Thoracic aorta (tissue), 1 donor: ENCODE results near the genes GRIN1 and LRRC26.

GRCh38 chr9:137028631-137029012, 585 bp upstream of the ABCA2 start:
- RAMPAGE, long total RNA: no peak

- RAMPAGE, long total RNA: no peak
These were observed 2.1 kb upstream of the FUT7 start for GRCh38 chr9:137033875-137034518.

DNA sequence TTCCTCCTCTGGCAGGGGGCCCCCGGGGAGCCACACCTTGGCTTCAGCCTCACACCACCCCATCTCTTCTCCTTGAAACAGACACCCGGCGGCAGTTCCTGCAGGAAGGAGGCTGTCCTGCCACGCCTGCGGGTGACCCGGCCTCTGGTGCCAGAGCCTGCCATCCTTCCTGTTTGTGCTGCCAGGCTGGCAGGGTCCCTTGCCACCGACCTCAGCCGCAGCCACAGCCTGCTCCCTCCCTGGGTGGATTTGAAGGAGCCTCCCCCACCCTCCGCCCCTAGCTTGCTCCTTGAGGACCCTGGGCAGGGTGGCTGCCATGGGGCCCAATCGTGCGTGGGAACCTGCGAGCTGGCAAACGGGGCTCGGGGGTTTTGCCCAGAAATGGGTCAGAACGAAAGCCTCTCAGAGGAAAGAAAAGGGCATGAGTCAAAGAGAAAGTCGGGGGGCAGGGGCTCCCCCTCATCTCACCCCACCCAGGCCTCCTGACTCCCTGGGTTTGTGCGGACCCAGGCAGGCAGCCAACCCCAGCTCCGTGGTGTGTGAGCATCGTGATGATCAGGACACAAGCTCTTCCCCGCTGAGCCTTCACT, 2.8 kb upstream of the FUT7 start:
- RAMPAGE, long total RNA: no peak

DNA sequence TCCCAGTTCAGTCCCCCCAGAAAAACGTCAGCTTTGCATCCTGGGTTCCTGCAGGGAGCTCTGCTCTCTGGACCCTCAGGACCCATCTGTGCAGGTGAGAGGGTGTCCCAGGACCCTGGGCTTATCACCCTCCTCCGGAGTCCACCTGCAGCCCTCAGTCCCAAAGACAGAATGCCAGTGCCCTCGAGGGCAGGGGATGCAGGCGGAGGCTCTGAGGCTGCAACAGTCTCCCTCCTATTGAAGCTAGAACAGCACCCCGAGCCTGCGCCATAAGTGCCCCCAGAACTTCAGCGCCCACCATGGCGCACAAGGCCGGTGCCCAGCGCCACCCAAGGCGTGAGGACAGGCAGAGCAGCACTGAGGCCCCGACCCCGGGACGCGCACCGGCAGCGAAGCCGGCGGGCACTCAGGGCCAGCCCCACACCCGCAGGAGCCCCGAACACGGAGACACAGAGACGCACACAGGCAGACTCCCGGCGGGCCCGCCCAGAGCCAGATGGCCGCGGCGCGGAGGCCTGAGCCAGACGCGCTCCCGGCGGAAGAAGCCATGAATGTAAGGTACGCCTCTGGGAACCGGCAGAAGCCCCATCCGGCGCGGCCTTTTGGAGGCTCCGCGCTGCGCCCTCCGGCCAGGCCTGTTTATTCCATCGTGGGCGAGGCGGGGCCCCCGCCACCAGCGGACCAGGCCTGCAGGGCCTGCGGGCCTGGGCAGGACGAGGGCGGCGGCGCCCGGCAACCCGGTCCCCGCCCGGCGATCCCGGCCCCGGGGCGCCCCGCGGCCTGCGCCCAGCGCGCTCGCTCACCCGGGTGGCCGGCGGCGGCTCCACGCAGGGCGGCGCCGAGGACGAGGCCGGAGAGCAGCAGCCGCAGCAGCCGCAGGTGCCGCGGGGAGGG, 655 bp downstream of the NPDC1 start:
- RAMPAGE, long total RNA: no peak

- RAMPAGE, long total RNA: no peak
These were observed 1.6 kb downstream of the UAP1L1 start for GRCh38 chr9:137078674-137079628.

DNA sequence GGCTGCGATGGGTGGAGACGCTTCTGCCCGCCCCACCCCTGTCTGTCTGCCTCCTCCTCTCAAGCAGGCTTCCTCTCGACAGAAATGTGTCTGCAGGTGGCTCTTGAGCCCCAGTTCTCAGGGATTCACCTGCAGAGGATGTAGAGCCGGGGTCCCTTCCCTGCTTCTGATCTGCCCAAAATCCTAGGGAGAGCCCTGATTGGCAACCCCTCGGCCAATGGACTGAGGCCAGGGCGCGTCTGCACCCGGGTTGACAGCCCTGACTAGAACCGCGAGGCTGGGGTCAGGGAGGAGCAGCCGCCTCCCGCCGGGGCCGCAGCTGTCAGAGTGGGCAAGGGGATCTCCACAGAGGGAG, 2.5 kb upstream of the GRIN1 start:
- RAMPAGE, long total RNA: no peak

- RAMPAGE, long total RNA: no peak
These were observed at the start of gene GRIN1 for GRCh38 chr9:137138715-137139331. Gene GRIN1 (plus strand): TSS chr9:137139154.

DNA sequence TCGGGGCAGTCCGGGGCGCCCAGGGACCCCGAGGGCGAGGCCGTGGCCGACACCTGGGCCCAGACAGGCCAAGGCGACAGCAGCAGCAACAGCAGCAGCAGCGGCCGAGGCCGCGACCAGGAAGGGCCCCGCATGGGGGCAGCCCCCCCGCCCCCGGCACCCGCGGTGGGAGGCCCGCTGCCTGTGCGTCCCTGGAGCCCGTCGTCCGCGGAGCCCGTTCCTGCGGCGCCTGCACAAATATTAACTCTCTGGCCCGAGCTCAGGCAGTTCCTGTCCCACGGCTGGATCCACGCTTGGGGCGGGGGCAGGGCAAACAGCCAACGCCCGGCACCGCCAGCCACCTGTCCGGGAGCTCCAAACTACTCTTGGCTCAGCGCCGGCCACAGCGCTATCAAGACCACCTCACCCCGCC, at the start of gene LRRC26:
Gene LRRC26 (minus strand): TSS at position 242 of the 412 bp plus-strand sequence.
- RAMPAGE, long total RNA: no peak

- RAMPAGE, long total RNA: no peak
These were observed 1.6 kb upstream of the TMEM210 start for GRCh38 chr9:137173141-137174246.

GRCh38 chr9:137187462-137188126, 766 bp downstream of the ANAPC2 start:
- RAMPAGE, long total RNA: no peak

- RAMPAGE, long total RNA: no peak
These were observed 5.0 kb downstream of the TPRN start for GRCh38 chr9:137195559-137195955.

- RAMPAGE, long total RNA: no peak
These were observed 1.4 kb upstream of the CYSRT1 start for GRCh38 chr9:137223243-137224351.

- RAMPAGE, long total RNA: no peak
These were observed 998 bp downstream of the TUBB4B start for GRCh38 chr9:137241854-137242716.

GRCh38 chr9:137269136-137269953, 8.2 kb upstream of the TOR4A start:
- RAMPAGE, long total RNA: no peak

- RAMPAGE, long total RNA: no peak
These were observed 3.2 kb upstream of the NRARP start for GRCh38 chr9:137304959-137305916.

DNA sequence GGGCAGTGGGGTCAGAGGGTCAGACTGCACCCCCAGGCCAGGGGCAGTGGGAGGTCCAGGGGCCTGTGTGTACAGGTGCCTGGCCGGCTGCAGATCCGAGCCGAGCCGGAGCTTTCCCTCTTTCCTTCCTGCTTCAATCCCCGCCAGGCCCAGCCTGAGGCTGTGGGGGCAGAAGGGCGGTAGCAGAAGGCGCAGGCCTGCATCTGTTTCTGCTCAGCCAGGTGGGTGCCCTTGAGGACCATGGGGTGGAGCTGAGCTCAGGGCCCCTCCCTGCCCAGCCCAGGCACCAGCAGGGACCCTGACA, 18.9 kb upstream of the NRARP start:
- RAMPAGE, long total RNA: no peak

- RAMPAGE, long total RNA: no peak
These were observed 59.9 kb downstream of the EXD3 start for GRCh38 chr9:137363064-137363407.

DNA sequence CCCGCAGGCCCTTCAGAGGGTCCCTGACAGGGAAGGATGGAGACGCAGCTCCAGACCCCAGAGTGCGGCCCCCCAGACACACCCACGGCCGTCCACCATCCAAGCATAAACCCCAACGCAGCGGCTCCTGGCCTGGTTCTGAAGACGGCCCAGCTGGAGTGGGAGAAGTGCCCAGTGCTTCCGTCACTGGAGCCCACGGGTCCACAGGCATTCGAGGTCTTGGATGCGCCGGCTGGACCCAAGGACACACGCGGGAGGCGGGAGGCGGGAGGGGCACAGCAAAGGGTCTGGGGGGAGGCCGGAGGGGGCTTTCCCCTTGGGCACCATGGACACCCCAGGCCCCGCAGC, 15.4 kb downstream of the EXD3 start:
- RAMPAGE, long total RNA: no peak

GRCh38 chr9:137534740-137535283, 15.4 kb downstream of the PNPLA7 start:
- RAMPAGE, long total RNA: no peak

- RAMPAGE, long total RNA: no peak
These were observed 4.5 kb downstream of the MRPL41 start for GRCh38 chr9:137555990-137556684.